ENCODE data around the gene JAG2.

GRCh38 chr14:105059143-105059564 is 6.1 kb downstream of the GPR132 start:
- PRO-cap: no peak
- RAMPAGE, long total RNA, 2 experiments: no peak in any of the 2 experiments

GRCh38 chr14:105090522-105091215 is 25.4 kb upstream of the GPR132 start:
- PRO-cap: no peak
- RAMPAGE, long total RNA, 2 experiments: no peak in any of the 2 experiments

DNA sequence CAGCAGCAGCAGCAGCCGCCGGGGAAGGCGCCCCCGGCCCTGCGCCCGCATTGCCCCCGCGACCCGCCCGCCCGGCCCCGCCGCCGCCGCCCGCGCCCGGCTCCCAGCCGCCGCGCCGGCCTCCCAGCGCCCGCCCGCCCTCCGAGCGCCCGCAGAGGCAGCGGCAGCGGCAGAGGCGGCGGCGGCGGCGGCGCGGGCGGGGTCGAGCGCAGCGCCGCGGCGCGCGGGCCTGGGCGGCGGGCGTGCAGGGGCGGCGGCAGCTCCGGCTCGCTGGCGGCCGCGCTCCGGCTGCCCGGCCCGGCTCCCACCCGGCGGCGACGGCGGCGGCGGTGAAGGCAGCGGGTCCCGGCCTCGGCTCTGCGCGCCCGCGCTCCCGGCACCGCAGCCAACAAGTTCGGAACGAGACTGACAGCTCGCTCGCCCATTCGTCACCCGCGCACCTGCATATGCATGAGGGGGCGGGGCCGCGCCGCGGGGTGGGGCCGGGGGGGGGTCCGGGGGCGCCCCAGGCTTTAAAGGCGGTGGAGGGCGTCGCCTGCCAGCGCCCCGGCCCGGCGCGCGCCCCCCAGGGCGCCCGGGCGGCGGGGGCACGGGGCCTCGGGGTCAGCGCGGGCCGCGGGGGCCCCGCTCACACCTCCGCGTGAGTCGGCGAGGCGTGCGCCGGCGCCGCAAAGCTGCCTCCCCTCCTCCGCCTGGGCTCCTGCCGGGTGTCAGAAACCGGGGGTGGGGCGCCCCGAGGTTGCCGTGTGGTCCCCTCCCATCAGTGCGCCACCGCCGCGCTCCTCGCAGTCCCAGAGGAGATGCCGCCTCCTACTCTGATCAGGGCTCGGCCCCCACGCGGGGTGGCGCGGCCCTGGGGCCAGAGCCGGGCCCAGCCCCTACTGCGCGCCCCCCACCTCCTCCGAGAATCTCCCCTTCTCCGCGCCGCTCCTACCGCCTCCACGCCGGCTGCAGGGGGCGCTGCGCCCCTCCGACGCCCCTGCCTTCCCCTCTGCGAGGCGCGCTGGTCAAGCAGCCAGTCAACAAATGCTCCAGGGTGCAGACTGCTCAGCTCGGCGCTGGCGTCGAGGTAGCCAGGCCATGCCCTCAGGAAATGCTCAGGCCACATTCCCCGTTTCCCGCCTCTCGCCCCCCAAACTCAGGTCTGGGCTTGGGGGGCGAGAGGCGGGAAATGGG is at the start of gene JAG2:
Gene JAG2 (minus strand): TSS at position 407 of the 1,176 bp plus-strand sequence.
- PRO-cap: unidirectional peak, minus-strand start at position 136 of the sequence; bidirectional peak, plus-strand start at position 541 of the sequence, minus-strand start at position 359 of the sequence
- RAMPAGE, long total RNA, 2 experiments: no peak in any of the 2 experiments

- PRO-cap: no peak
- RAMPAGE, long total RNA, 2 experiments: no peak in any of the 2 experiments
These were observed 8.0 kb downstream of the BRF1 start for GRCh38 chr14:105292662-105293338.

DNA sequence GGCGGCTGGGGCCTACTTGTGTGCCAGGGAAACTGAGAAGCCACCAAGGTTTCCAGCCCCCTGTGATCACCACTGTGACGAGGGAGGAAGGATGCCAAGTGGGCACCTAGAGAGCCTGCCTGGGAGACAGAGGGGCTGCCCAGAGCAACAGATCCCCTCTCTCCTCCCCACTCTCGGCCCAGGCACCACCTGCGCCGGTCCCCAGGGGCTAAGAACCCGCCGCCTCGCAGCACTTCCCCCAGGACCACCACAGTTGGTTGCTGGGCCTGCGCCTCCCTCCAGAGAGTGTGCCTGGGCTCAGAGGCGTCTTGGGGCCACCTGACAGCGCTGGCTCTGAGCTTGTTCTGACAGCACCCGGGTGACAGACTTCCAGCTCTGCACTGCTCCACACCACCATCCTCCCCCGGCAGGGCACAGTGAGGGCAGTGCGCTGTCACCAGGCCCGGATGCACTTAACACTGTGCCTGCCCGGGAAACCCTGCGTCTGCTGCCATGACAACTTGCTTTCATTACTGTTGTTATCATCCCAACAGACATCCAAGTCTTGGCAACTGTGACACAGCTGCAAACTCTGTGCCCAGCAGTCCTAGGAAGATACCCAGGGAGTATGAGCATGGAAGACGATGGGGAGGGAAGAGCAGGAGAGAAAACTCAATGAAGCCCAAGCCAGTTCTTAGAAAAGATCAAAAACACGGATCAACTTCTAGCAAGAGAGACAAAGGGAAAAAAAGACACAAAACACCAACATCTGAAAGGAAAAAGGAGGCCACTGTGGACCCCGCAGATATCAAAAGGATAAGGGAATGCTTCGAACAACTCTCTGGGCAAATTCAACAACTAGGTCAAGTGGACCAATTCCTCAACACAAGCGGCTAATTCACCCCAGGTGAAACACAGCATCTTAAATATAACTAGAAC is 6.5 kb downstream of the BRF1 start:
- PRO-cap: bidirectional peak, plus-strand start at position 583 of the sequence, minus-strand start at position 382 of the sequence
- RAMPAGE, long total RNA, 2 experiments: no peak in any of the 2 experiments

DNA sequence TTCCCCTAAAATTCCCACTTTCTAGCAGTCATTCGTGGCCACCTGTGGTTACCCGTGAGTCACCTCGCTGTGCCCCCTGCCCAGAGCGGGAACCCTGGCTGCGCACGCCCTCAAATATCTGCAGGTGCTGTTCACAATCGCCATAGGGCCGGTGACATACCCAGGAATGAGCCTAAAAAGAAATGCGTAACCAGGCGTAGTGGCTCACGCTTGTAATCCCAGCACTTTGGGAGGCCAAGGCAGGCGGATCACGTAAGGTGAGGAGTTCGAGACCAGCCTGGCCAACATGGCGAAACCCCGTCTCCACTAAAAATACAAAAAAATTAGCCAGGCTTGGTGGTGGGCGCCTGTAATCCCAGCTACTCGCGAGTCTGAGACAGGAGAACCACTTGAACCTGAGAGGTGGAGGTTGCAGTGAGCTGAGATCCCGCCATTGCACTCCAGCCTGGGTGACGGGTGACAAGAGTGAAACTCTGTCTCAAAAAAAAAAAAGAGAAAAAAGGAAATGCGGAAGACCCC is 925 bp upstream of the BRF1 start:
- PRO-cap: no peak
- RAMPAGE, long total RNA, 2 experiments: no peak in any of the 2 experiments

DNA sequence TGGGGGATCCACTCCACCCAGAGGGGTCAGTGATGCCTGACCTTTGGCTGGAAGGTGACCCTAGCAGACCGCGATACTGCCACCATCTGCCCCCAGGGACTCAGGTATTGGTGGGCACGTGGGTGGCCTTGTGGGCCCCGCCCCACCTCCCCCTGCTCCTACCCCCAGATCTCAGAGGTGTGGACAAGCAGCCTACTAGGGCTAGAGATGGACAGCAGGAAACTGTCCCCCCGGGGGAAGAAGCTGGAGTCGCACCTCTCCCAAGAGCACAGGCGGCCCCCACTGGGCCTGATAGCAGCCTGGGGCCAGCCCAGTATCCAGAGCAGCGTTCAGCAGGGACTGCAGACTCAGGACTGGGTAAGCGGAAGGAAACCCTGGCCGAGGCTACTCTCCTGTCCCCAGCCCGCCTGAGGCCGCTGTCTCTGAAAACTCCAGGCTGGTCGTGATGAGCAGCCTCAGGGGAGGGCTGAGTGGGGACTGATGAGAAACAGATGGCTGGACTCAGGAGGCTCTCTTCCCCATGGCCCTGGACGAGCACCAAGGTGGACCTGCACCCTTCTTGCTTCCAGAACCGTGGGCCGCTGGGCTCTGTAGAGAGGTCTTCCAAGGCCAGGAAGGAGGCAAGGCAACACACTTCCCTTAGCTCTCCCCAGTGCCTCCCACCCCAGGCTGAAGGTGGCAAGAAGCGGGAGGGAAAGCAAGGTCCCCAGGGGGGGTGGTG is 956 bp downstream of the TEX22 start:
- PRO-cap: no peak
- RAMPAGE, long total RNA, 2 experiments: no peak in any of the 2 experiments

GRCh38 chr14:105491860-105492057 is 713 bp downstream of the TEDC1 start:
- PRO-cap: no peak
- RAMPAGE, long total RNA, 2 experiments: no peak in any of the 2 experiments

DNA sequence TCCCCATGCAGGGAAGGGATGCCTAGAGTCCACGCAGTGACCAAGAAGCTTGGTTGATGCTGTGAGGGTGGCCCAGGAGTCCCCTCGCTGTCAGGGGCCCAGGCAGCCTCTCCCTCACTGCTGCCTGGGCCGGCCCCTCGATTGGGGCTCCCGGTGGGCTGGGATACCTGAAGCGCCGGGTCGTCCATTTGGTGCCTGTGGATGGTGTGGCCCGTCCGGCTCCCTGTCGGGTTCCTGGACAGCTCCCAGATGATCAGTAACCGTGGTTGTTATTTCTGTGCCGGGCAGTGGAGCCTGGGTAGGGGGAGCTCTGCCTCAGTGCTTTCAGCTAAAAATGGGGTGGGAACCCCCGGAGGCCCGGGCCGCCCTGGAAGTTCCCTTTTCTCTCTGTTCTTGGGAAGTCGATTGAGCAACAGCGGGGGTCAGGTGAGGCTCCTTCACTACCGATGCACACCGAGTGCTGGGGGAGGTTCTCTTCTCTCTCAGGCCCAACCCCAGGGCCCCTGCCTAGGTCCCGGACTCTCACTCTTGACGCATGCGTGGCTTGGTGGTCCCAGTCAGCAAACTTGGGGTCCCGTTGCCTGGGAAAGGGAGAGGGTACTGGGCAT is 78.6 kb downstream of the TMEM121 start:
- PRO-cap: no peak
- RAMPAGE, long total RNA, 2 experiments: no peak in any of the 2 experiments

- PRO-cap: no peak
- RAMPAGE, long total RNA, 2 experiments: no peak in any of the 2 experiments
These were observed 357.2 kb downstream of the TMEM121 start for GRCh38 chr14:105883360-105884304.

GRCh38 chr14:105899150-105899759 is 372.9 kb downstream of the TMEM121 start:
- PRO-cap: no peak
- RAMPAGE, long total RNA, 2 experiments: no peak in any of the 2 experiments

DNA sequence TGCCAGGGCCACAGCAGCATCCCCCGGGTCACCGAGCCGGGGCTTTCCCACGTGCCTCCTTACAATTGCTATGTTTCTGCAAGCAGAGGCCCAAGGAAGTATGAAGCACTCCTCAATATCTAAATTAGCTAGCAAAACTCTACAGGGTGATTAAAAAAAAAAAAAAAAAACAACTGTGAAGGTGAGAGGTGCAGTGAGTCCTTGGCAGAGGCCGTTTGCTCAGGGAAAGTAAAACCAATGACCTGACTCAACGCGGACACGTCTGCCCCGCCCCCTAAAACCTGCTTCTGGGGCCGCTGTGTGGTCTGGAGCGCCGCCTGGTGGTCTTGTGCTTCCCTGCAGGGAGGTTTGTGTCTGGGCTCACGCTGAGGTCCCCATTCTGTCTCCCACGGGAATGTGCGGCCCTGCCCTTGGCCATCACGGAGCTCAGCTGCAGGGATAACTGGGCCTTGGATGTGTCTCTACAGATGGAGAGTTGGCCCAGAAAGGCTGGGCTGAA is 418.5 kb downstream of the TMEM121 start:
- PRO-cap: no peak
- RAMPAGE, long total RNA, 2 experiments: no peak in any of the 2 experiments

DNA sequence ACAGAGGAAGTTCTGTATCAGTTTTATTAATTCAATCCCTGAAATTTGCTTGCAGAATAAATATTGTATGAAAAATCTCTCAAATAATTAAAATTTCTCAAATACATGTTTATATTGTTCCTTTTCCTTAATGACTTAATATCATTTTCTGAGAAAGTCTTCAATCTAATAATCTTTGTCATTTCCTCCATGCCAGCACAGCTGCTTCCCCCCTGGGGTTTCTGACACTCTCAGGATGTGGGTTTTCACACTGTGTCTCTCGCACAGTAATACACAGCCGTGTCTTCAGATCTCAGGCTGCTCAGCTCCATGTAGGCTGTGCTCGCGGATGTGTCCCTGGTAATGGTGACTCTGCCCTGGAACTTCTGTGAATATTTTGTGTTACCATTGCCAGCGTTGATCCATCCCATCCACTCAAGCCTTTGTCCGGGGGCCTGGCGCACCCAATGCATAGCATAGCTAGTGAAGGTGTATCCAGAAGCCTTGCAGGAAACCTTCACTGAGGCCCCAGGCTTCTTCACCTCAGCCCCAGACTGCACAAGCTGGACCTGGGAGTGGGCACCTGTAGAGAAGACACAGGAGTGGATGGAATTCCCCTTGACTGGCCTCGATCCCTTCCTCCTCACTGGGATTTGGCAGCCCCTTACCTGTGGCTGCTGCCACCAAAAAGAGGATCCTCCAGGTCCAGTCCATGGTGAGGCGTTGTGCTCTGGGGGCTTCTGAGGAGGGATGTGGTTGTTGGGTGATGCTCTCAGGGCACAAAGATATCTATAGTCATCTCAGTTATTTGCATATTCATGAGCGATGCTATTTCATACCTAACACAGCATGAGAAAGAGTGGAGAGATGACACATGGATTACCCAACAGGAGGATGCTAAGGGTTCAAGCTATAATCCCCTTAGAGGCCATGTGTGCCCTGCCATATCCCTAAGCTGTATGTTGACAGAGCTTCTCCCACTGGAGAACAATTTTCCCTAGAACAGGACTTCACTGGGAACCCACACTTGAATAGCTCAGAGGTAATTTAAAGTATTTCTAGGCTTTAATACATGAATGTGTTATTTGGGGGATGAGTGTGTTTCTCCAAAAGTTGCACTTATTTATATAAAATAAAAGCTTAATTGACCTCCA is 478.8 kb downstream of the TMEM121 start:
- PRO-cap: no peak
- RAMPAGE, long total RNA, 2 experiments: start-site peak on the minus strand in 2 of 2 experiments, centred at position 744 of the sequence, 146 to 153 reads per replicate

- PRO-cap: no peak
- RAMPAGE, long total RNA, 2 experiments: start-site peak on the minus strand in 2 of 2 experiments, at chr14:106324686-106324746 at its widest, 14 to 35 reads per replicate
These were observed 798.1 kb downstream of the TMEM121 start for GRCh38 chr14:106324534-106324868.

GRCh38 chr14:106334838-106335739 is 808.7 kb downstream of the TMEM121 start:
- PRO-cap: no peak
- RAMPAGE, long total RNA, 2 experiments: start-site peak on the minus strand in 2 of 2 experiments, at chr14:106335605-106335614 at its widest, 299 to 351 reads per replicate

GRCh38 chr14:106627488-106627822 is 1101.1 kb downstream of the TMEM121 start:
- PRO-cap: no peak
- RAMPAGE, long total RNA, 2 experiments: start-site peak on the minus strand in 2 of 2 experiments, at chr14:106627711-106627722 at its widest, 227 to 374 reads per replicate

DNA sequence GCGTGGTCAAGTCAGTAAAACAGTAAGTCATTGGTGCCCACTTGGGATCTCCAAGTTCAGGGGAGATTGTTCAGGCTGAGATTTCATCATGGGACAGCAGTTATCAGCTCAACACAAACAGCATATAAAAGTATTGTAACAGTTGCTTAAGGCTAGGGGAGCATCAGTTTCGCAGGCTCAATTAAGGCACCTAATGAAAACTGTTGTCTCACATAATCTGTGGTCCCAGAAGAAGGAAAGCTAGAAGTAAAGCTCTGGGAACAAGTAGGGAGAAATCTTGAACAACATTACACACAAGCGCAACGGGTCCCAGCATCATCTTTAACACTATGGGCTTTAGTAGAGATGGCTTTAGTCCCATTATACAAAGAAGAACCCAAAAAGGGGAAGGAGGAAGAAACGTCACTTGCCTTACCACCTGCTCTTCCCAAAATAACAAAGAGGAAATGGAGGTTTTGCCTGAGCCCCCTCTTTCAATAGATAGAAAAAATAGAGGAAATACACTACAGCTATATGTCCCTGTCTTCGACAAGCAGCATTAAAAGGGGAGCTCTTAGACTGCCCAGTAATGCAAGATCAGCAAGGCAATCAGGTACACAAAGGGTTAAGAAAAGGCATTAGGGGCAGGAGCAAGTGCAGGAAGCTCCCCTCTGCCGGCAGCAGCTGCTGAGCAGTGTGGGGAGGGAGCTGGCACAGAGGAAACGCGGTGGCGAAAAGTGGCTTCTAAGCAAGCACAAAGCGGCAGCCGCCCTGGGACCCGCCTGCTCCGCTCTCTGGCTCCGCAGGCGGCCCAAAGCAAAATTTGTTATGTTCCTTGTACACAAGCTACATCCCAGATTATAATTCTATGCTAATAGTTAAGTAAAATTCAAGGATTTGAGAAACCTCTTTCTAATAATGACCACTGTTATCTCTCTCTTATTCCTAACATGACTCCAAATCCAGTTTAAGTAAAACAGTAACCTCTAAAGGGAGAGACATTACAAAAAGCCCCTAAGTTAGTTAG is 1218.8 kb downstream of the TMEM121 start:
- PRO-cap: no peak
- RAMPAGE, long total RNA, 2 experiments: no peak in any of the 2 experiments

Measured in breast epithelium (tissue), 2 donors.